LHCN-M2 (cell line): ENCODE results near the genes NBPF8 and NBPF15.

GRCh38 chr1:118116355-118117151 lies 68.5 kb downstream of the SPAG17 start:
- RAMPAGE, long total RNA, result no peak

GRCh38 chr1:118302174-118302493 lies 117.1 kb upstream of the SPAG17 start:
- RAMPAGE, long total RNA, result no peak

DNA sequence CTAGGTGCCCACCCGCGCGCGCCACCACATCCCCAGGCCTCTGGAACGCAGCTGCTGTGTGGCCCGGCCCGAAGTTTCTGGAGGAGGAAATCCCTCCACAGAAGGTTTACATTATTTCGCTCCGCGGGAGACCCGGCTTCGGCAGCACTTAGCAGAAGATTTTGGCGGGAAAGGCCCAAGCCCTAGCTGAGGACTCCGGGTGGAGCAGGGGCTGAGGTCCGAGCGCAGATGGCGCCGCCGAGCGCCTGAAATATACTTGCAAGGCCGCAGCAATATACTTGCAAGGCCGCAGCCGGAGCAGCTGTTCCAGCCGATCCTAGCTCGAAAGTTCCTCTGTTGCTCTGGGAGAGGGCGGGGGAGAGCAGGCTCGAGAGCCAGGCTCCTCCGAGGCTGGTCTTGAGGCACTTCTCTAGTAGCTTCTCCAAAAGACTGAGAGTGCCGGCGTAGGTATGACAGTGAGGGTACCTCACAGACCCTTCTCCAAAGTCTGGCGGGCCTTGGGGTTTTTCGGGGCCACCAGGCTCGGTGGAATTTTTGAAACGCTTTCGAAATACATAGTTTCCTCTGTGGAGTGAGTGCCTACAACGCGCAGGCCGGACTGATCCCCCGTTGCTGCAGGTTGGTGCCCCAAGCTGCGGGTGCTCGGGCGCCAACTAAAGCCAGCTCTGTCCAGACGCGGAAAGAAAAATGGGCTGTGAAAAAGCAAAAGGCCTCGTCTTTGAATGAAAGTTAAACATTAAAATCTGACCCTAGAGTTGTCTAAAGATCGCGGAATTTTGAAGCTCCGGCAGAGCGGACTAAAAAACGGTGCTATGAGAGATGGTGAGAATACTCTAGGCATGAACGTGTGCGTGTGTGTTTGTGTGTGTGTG lies 3.7 kb downstream of the TBX15 start:
- RAMPAGE, long total RNA, result no peak

DNA sequence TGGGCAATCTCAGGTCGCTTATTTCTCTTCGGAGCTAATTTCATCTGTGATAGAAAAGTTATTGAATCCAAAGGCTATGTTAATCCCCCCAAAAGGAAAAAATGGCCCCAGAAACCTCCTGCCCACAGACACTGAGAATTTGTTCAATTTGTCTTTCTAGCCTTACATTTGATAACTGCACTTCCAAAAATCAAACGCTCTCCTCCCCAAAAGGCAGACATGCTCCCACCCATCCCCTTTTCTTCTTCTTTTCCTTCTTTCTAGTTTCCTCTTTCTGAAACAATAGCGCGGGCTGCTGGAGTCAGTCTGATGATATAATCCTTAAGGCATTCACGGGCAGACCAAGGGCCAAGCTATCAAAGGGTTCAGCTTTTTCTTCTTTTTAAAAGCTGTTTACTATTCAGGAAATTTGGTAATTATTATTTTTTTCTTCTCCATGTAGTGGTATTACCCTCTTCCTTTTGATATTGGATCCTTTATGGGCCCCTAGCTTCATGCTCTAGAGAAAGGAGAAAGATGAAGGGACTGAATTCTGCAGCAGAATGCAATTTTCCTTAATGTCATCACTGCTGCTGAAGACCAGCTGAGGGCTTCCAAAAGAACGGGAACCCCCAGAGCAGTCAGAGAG lies 20.9 kb upstream of the TBX15 start:
- RAMPAGE, long total RNA, result no peak

DNA sequence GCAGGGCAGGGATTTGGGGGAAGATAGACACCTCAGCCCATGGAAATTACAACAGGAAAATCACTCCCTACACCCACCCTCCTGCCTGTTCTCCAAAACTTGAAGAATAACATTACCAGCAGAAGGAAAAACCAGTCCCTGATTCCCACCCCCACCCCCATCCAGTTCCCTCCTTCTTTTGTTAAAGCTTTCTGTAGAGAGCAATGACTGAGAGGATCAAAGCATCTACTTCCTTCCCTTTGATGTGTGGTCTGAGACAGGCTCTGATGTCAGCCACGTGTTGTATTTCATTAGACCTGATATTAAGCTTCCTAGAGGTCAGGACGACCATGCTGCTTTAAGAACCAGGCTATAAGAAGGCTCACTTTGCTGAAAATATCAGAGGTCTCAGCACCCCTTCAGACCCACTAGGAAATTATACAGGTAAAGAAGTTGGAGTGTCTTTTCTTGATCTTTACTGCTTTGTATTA lies 73.8 kb upstream of the HAO2 start:
- RAMPAGE, long total RNA, result no peak

- RAMPAGE, long total RNA, result no peak
Measured at GRCh38 chr1:119370626-119371274, 2.2 kb downstream of the HAO2 start.

DNA sequence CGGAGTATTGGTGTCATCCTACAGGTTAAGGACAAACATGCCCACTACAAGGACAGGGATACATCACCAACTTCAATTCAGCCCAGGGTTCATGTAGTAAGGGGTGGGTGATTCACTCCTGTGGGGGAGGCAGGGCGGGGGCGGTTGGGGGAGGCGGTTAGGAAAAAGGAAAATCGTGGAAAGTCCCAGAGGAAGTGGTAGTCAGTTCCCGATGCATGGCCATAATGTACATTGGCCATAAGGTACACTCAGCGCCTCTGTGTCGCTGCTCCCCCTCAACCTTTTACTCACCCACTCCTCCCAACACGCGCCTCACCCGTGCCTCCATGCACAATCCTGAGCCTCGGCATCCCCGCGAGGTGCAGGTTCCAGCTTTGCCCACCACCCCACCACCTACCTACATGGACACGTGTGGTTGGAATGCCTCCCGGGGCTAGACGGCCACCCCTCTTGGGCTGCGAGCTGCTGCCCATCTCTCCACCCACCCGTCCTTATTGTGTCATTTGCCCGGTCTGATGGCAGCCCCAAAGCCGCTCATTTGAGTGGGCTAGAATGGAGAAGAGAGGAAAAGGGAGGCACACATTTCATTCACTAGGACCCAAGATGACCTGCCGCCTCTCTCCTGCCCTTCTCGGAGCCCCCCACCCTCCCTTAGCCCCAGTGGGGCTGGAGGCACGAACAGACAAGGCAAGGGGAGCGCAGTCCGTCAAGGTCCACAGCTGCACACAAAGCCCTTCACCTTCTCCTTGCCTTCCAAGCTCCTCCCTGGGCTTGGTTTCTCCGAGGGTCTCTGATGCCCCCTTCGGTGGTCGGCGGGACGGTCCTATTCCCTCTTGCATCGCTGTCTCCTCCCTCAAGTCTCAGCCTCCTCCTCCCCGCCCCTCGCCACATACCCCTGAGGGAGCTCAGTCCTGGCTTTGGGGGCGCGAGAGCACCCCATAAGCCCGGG lies 840 bp downstream of the ZNF697 start:
- RAMPAGE, long total RNA, result no peak

DNA sequence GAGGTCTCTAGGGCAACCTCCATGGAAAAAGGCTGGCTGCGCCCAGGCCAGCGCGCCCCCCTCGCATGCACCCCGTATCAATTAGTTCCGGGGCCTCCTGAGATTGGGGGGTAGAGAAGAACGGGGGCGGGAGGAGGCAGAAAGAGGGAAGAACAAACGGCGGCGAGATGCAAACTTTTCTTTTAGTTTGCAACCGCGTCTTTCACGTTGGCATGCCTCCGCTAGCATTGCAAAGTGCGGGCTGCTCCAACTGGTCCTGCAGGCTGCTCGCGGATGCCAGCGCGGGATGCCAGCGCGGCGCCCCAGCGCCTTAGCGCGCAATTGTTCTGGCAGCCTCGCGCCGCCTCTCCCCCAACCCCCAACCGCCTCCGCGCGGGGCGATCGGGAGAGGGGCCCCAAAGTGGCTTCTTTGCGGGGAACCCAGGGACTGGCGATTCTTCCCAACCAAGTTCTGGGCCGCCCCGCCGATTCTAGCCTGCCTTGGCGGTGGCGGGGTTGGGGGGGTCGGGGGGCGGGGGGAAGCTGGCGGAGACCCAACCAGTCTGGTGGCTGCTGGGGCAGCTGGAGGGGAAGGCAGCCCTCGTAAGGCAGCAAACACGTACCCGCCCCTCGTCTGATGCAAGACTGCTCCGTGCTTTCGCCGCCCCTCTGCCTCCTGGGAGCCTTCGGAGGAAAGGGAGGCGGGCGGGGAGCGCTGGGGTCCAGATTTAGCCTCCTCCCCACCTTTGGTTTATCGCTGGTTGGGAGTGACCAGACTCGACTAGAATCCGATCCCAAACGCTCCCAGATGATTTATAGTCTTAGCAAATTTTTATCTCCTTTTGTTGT lies 663 bp downstream of the PHGDH start:
- RAMPAGE, long total RNA, result no peak

GRCh38 chr1:119742226-119743284 lies 26.1 kb downstream of the HMGCS2 start:
- RAMPAGE, long total RNA, result no peak

DNA sequence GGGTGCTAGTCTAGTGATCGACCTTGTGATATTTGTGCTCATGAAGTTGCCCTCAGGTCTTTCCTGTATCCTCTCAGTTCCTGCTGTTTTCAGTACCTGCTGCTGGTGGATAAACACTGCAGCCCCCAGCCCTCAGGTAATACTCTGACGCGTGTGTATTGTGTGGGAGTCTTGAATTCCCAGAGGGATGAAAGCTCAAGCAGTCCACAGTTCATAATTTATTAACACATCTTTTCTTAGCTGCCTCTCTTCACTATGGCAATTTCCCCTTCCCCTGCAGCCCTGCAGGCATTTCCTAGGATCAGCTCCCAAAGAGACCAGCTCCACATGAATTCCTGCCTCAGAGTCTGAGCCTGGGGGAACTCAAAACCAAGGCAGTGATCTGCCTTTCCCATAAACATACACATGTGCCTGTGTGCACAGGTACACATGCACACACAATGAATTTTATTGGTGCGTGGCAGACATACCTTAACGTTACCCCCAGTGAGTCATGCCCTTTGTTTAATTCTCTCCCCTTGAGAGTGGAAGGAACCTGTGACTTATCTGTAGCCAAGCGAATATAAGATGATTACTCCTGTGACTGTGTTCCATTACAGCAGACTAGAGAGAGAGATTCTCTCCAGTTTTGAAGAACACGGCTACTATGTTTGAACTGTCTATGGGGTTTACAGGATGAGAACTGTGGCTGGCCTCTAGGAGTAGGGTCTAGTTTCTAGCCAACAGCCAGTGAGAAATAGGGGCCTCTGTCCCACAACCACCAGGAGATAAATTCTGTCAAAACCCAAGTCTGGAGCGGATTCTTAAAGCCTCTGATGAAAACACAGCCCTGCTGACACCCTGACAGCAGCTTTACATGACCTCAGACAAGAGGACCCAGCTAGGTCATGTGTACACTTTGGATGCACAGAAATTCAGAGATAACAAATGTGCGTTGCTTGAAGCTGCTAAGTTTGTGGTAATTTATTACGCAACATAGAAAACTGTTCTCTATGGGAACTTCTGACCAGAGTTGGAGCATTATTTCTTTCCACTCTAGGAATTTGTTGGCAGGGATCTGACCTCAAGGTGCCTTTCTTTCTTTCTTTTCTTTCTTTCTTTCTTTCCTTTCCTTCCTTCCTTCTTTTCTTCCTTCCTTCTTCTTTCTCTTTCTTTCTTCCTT lies 14.3 kb upstream of the HMGCS2 start:
- RAMPAGE, long total RNA, result no peak

GRCh38 chr1:119784531-119785017 lies 15.9 kb upstream of the HMGCS2 start:
- RAMPAGE, long total RNA, result no peak

DNA sequence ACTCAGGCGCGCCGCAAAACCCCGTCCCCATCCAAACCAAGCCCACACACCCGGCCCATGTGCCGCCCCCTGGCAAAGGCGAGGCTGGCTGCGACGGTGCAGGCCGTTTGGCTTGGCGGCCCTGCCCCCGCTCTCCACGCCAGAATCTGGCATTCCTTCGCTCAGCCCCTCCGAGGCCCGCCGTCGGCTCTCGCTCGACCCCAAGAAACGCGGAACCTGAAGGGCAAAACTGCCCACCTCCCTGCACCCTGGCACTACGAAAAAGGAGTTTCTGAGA lies 736 bp downstream of the NOTCH2 start:
- RAMPAGE, long total RNA, result no peak

DNA sequence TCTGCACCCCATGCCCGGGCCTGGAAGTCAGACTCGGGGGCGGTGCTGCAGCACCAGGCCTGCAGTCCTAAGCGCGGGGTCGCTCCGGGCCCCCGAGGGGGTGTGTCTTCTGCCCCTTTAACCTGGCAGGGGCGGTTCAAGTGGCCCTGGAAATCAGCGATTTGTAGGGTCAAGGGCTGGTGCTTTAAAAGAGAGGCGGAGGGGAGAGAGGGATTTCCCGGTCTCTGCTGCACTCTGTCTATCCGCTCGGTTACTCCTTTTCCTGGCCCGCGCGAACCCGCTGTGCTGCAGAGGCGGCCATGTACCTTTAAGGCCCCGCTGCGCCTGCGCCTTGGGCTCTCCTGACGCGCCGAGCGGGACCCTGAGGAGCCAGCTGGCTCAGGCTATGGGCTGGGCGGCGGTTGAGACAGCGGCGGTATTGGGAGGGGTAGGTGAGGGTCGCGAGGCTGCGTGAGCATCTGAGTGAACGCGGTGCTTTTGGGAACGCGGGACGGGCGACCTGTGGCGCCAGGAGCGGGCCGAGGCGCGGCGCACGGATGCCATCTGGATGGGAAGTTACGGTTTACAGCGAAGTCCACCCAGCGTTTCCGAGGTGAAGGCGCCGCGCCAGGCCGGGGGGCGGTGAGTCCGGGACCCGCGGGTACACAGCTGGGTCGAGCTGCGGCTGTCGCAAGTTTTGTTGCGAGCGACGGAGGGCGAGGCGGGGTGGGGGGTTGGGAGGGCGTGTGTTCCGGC lies at the start of gene NBPF8:
TSS of gene NBPF8 (plus strand) at position 352 of the 735 bp plus-strand sequence.
- RAMPAGE, long total RNA, result no peak

DNA sequence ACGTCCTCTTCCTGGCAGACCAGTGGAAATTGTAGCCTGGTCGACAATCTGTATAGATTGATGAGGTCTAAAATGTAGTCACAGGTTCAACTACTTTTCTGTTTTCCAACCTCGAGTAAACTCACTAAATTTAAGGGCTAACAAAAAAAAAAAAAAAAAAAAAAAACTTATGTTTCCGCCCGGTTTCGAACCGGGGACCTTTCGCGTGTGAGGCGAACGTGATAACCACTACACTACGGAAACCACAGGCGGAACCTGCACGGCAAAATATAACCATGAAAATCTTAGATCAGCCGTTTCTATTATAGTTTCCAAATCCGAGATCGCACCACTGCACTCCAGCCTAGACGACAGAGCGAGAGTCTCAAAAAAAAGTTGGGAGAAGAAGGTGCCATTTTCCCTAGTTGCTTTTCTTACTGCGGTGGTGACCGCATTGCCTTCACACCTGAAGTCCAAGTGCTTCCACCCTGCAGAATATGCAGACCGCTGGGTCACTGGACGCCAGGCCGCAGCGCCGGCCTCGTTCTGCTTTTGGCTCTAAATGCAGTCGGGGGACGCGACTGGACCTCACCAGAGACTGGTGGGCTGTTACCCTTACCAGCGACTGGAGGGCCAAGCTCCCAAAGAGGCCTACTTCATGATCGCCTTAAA lies 131.1 kb downstream of the PPIAL4A start:
- RAMPAGE, long total RNA, result no peak

GRCh38 chr1:121511300-121512534 lies 326.9 kb downstream of the SRGAP2C start:
- RAMPAGE, long total RNA, result no peak

DNA sequence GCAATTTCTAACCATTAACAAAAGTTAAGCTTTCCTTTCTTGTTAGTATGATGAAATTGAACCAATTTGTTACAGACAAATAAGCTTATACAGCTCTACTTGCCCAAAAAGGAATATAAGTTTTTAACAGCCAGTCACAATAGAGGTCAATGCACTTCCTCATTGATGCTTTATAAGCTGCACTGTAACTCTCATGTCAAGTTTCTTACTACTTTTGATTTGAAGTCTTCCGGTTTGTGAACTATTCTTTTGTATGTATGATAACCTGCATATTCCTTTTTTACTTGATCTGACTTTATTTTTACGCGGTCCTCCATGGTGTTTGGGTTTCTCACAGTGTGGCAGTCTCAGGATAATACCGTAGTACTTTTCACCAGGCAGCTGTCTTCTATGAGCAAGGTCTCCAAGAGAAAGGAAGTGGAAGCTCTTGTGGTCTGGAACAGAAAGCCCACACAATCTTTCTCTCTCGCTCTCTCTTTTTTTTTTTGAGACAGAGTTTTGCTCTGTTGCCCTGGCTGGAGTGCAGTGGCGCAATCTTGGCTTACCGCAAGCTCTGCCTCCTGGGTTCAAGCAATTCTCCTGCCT lies 331.6 kb downstream of the SRGAP2C start:
- RAMPAGE, long total RNA, result no peak

DNA sequence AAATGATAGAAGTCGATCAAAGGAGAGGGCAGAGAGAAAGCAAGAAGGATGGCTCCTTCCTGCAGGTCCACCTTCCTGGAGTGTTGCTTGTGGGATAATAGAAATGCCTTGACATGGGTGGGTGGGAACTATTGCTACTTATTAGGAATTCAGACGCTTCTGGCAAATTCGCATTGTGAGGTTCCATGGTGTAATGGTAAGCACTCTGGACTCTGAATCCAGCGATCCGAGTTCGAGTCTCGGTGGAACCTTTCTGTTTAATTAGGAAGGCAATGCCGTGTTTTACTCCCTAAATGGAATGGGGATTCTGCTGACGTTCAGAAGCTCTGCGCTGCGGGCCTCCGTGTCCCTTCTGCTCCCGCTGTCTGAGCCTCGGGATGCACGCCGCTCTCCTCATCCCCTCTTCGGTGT lies 214.5 kb downstream of the H3-7 start:
- RAMPAGE, long total RNA, result no peak

GRCh38 chr1:143803938-143804503 lies 101.8 kb downstream of the H3-7 start:
- RAMPAGE, long total RNA, result no peak

DNA sequence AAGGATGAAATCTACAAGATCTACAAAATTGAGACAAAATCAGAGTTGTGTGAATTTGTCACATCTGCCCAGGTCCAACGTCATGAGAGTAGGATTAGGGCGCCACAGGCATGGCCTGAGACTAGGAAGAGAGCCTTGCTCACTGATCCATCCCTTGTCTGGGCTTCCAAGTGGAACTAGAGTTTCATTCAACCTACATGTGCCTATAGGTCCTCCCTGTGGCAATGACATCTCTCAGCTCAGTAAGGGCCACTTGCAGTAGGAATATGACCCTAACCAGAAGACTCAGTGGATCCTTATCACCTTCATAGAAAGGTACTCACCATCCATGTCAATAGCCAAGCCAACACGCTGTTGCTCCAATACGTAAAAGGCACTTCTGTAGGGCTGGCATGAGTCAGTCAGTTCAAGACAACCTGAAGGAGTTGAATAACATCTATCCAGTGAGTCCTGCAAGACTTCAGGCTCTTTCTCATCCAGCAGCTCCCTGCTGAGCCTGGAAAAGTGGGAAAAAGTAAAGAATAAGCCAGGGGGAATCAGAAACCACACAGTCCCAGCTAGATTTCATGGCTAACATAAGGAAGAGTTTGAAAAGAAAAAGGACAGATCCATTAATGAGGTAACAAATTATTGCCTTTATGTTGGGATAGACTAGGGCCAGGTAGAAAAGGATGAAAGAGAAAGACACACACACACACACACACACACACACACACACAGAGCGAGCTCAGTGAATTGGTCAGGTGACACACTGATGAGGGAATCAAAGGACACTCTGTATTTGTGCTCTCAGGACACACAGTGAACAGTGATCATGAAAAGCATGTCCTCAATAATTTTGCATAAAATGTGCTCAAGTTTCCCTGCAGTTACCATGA lies 33.7 kb downstream of the NBPF15 start:
- RAMPAGE, long total RNA, result no peak

GRCh38 chr1:144460974-144461969 lies at the start of gene NBPF15:
Gene NBPF15 (minus strand): TSS chr1:144461669.
- RAMPAGE, long total RNA, result no peak